ENCODE results near the gene ADARB2.

- RRBS, result no CpG with 5 or more reads among the region's 37 CpGs
Observed at GRCh38 chr10:1120424-1121323, 64.5 kb downstream of the WDR37 start.

- RRBS, result under 1% methylated on average over 13 of the region's 60 CpGs
Observed at GRCh38 chr10:1737115-1738168, at the start of gene ADARB2. Gene ADARB2, minus strand, starts transcription at chr10:1737525.

DNA sequence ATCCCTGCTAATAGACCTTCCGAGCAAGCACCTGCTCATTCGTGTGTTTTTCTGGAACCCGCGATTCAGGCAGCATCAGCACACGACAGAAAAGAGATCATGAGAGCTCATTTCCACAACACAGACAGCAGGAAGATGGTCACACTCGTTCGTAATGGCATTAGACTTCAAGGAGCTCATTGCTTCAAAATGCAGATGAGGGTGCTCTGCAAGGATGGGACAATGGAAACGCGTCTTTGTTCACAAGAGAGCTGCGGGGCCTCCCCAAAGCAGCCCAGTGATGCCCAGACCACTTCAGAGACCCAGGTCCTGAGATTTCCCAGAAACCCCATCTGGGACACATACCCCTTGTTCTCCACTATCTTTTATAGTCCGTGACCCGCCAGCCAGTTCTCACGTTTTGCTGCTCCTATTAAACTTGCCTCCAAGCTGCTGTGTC lies 285.7 kb upstream of the PFKP start:
- RRBS, result no CpG with 5 or more reads among the region's 13 CpGs

DNA sequence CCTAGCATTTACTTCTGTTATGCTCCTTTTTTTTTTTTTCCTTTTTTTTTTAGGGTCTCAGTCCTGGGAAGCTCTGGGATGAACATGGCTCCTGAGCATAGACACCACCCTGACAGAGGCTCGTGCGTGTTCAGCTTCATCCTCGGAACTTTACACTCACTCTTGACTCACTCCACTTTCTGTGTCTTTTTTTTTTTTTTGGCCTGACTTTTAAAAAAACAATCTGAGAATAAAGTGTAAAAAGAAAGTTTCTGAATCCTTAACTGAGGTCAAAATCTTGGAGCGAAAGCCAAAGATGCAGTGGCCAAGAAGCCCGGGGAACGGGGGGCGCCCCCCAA lies 19.2 kb upstream of the PFKP start:
- RRBS, result no CpG with 5 or more reads among the region's 7 CpGs

GRCh38 chr10:3091265-3091746 lies 24.0 kb downstream of the PFKP start:
- RRBS, result no CpG with 5 or more reads among the region's 11 CpGs

GRCh38 chr10:3186259-3186880 lies 13.8 kb upstream of the PITRM1 start:
- RRBS, result no CpG with 5 or more reads among the region's 7 CpGs

GRCh38 chr10:3197314-3198191 lies 25.0 kb upstream of the PITRM1 start:
- RRBS, result no CpG with 5 or more reads among the region's 27 CpGs

- RRBS, result no CpG with 5 or more reads among the region's 3 CpGs
Observed at GRCh38 chr10:3248966-3249324, 76.4 kb upstream of the PITRM1 start.

- RRBS, result no CpG with 5 or more reads among the region's 10 CpGs
Observed at GRCh38 chr10:3471489-3471917, 298.9 kb upstream of the PITRM1 start.

DNA sequence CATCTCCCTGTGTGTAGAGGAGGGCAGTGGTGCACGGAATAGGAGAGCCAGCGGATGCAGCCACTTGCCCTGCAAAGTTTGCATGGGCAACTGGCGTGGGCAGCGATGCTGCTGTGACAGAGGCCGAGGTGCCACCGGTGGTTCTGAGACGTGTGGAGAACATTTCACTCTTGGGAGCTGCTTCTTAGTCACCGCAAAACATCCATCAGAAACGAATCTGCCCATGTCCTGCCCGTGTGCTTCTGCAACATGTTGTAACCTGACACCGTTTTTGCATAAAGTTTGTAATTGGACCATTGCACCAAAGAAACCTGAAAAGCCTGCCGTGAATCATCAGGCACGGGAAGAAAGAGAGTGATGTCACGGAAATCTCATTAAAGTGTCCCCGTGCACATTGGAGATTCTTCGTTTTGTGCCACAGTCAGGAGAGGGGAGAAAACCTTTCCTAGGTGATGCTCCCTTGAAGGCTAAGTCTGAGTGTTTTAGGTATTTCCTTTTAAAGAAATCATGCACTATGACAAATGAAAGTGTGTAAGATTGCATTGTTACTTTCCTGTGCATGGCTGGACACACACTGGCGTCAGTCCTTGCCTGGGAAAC lies 302.7 kb downstream of the KLF6 start:
- RRBS, result no CpG with 5 or more reads among the region's 17 CpGs

- RRBS, result no CpG with 5 or more reads among the region's 9 CpGs
Observed at GRCh38 chr10:3486255-3486794, 298.7 kb downstream of the KLF6 start.

- RRBS, result no CpG with 5 or more reads among the region's 4 CpGs
Observed at GRCh38 chr10:3528188-3528673, 256.8 kb downstream of the KLF6 start.

DNA sequence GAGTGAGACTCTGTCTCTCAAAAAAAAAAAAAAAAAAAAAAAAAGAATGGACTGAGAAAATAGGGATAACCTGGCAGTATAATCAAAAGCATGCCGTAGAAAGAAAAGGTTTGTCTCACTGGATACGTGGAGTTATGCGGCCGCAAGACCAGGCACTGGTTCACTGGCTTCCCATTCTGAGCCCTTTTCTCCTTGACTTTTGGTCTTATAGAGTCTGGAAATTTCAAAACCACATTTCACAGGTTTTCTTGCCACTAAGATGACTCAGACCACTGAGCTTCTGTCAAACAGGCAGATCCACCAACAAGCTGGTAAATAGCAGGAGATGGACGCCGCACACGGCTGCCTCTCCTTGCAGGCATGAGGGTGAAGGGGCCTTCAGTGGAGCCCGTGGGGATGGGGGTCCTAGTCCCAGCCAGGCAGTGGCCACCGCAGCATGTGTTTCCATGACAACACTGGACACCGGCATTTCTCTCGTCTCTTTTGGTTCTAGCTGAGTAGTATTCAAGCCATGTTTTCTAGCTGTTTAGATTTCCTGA lies 55.6 kb downstream of the KLF6 start:
- RRBS, result no CpG with 5 or more reads among the region's 11 CpGs

GRCh38 chr10:3740383-3741040 lies 44.5 kb downstream of the KLF6 start:
- RRBS, result no CpG with 5 or more reads among the region's 4 CpGs

- RRBS, result no CpG with 5 or more reads among the region's 10 CpGs
Observed at GRCh38 chr10:3757172-3757857, 27.7 kb downstream of the KLF6 start.

GRCh38 chr10:3761223-3761639 lies 23.8 kb downstream of the KLF6 start:
- RRBS, result no CpG with 5 or more reads among the region's 6 CpGs

GRCh38 chr10:3803193-3803686 lies 18.2 kb upstream of the KLF6 start:
- RRBS, result no CpG with 5 or more reads among the region's 9 CpGs

- RRBS, result no CpG with 5 or more reads among the region's 1 CpG
Observed at GRCh38 chr10:3872348-3872628, 87.3 kb upstream of the KLF6 start.

- RRBS, result no CpG with 5 or more reads among the region's 13 CpGs
Observed at GRCh38 chr10:3948756-3949460, 163.9 kb upstream of the KLF6 start.

DNA sequence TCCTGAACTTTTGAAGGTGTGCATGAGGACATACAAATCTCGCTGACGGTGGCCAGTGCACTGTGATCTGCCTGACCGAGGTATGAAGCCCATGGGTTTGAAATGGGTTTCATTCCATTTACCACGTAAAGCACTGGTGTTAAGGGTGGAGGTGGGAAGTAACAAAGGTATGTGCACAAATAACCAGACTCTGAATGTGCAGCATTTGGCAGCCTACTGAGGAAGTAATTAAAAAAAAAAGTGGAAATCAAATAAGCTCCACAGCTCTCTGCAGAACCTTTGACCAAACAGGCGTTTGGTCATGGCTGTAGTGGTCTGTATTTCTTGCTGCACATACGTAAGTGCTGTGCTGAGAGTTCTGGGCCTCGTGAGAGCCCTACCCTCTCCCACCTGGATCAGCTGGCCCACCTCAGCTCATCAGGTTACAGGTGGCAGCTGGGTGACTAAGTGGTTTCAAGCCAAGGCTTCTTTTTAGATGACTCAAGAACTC lies 178.1 kb upstream of the KLF6 start:
- RRBS, result no CpG with 5 or more reads among the region's 7 CpGs